Hair follicle dermal papilla cell (primary cell): ENCODE results near the genes PPP2R3B and P2RY8.

DNA sequence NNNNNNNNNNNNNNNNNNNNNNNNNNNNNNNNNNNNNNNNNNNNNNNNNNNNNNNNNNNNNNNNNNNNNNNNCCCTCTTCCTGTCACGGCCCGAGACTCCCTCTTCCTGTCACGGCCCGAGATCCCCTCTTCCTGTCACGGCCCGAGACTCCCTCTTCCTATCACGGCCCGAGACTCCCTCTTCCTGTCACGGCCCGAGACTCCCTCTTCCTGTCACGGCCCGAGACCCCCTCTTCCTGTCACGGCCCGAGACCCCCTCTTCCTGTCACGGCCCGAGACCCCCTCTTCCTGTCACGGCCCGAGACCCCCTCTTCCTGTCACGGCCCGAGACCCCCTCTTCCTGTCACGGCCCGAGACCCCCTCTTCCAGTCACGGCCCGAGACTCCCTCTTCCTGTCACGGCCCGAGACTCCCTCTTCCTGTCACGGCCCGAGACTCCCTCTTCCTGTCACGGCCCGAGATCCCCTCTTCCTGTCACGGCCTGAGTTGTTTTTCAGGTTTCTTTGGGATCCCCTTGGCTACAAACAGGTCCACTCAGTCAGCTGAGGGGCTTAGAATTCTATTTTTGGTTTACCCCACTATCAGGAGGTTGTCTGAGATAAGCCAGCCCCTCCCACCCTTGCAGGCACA lies 186.3 kb upstream of the PLCXD1 start:
- CAGE, long polyA plus RNA = no peak

- CAGE, long polyA plus RNA = no peak
Observed at GRCh38 chrX:312727-313303, 5.8 kb downstream of the GTPBP6 start.

- CAGE, long polyA plus RNA = no peak
Observed at GRCh38 chrX:314950-315824, 3.4 kb downstream of the GTPBP6 start.

DNA sequence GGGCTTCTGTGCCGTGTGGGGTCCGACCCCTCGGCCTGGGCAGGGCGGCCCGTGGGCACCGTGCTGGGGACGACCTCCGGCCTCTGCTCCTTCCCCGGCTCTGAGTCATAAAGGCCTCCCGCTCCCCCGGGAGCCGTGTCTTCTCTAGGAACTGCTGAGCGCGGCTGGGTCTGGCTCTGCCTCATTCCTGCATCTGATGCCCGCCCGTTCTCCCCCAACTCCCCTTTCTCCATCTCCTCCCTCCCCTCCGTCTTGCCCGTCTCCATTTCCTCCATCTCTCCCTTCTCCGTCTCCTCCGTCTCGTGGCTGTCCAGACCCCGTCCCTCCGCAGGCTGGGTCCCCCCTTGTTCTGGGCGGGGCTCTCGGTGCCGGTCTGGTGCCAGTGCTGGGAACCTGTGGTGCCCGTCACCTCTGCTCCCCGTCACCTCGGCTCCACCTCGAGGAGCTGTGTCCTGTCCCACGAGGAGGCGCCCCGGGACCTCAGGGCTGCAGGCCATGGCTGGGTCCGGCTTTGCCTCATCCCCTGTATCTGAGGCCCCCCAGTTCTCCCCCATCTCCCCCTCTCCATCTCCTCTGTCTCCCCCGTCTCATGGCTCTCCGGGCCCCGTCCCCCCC lies 13.0 kb upstream of the GTPBP6 start:
- CAGE, long polyA plus RNA = no peak

DNA sequence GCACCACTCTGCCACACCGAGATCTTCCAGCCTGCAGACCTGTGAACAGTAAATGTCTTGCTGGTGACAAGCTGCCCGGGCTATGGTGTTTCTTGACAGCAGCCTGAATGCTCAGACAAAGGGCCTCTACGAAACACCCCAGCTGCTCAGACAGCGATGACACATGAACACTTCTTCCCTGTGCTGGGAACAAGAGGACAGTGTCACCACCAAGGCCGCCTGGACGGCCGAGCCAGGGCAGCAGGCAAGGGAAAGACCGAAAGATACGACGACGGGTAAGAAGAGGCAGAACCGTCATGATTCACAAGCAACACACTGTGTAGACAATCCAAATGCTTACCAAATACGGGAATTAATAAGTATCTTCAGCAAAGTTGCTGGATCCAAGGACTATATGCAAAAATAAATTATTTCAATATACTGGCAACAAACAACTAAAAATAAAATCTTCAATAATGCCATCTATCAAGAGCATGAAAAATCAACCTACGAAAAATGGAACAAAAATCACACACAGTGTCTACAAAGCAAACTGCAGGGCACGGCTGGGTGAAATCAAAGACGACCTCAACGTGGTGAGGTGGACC lies 30.8 kb upstream of the GTPBP6 start:
- CAGE, long polyA plus RNA = no peak

DNA sequence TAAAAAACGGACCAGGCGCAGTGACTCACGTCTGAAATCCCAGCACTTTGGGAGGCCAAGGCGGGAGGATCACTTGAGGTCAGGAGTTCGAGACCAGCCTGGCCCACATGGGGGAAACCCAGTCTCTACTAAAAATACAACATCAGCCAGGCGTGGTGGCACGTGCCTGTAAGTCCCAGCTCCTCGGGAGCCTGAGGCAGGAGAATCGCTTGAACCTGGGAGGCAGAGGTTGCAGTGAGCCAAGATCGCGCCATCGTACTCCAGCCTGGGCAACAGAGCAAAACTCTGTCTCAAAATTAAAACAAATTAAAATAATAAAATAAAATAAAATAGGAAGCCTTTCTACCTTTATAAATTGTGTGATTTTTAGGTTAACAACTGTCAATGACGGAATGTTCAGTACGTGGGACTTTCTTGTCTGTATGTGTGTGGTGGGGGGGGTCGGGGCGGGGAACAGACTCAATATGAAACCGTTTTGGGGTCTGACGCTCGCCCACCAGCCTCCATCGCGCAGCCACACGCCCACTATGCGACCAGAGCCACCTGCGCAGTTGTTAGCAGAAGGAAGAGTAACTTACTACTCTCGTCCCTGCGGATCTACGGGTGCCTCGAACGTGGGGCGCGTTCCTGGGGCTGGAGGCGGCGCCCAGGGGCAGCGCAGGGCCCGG lies 783 bp downstream of the PPP2R3B start:
- CAGE, long polyA plus RNA = no peak

DNA sequence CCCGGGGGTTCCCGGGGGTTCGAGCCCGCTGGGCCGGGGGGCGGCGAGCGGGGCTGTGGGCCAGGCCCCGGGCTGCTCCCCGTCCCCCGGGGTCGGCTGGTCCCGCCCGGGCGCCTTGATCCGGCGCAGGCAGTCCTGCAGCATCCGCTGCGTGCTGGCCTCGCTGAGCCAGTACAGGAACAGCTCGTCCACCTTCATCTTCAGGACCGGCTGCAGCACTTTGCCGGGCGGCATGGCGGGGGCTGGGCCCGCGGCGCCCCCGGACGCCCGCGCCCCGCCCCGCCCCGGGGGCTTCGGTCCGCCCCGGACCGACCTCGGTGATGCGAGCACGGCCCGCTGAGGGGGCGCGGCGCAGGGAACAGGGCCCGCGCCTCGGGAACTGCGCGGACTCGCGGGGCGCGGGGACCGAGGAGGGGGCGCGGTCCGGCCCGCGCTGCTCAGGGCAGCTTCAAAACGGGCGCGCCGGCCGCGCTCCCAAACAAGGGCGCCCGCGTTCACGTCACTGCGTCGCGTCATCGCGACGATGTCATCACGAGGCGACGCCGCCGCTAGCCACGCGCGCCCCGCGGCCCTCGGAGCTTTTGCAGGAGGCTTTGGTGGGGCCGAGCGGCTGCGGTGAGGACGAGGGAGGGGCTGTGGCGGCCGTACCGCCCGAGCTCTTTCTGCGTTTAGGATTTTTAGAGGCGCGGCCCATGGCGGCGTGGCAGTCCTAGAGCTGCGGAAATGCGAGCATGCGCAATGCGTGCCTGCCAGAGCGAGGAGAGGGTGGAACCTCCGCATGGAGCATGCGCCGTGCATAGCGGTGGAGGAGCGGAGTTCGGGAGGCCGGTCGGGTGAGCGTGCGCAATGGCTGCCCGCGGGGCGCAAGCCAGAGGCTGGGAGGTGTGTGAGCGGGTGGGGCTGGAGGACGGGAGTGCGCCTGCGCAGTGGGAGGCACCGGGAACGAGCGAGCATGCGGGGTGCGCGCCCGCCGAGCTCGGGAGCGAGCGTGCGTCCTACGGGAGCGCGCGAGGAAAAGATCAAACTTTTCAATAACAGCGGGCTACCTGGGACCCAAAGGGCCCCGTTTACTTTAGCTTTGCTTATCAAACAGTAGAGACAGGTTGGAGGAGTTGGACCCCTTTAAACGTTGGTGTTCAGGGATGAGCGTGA lies at the start of gene PPP2R3B:
Gene PPP2R3B, minus strand, starts transcription at position 450 of the 1,152 bp plus-strand sequence.
- CAGE, long polyA plus RNA = no peak

DNA sequence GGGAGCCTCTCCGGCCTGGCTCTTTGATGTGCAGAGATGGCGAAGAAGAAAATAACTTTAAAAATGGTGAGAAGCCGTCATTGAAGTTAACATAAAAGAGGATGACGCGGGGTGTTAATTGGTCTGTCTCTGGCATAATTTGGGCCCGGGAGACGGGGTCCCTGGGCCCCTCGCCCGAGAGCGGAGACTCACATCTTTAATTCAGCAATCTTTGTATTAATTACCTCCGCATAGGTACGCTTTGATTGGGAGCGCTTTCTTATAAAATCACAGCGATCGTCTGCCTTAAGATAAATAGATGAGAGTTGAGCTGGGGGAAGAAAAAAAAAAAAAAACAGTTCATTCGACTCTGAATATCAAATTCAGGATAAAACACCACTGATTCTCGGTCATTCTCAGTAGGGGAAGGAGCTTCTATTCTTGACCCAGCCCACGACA lies 48.5 kb upstream of the PPP2R3B start:
- CAGE, long polyA plus RNA = no peak

DNA sequence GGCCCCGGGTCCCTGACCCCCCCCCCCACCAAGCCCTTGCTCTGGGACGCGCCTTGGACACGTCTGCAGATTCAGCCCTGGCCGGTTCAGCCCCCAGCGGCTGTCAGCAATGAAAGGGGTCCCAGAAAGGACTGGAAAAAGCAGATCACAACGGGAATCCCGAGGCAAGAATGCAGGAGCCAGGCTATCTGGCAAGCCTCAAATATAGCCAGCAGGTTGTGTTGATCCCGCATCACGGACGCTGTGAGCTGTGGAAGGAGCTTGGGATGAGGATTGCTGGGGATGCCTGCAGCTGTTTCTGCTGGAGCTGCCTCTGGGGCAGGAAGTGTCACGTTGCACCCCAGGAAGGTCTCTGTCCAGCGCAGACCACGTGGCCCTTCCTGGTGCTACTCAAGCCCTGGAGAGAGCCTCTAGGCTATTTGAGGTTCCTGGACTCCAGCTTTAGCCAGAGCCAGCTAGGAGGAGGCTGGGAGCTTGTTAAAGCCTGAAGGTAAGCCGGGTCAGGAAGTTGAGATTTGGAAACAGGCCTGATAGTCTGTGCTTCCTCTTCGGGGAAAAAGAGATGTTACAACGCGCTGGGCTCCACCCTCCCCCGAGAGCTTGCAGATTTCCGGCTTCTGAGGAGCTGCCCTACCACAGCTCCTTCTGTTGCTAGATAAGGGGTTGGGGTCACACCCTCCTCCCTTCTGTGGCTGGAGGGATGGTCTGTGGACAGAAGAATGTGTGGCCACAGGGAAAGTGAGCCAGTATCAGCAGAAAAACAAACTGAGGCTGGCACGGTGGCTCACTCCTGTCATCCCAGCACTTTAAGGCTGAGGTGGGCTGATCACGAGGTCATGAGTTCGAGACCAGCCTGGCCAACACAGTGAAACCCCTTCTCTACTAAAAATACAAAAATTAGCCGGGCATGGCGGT lies 19.2 kb upstream of the CSF2RA start:
- CAGE, long polyA plus RNA = no peak

DNA sequence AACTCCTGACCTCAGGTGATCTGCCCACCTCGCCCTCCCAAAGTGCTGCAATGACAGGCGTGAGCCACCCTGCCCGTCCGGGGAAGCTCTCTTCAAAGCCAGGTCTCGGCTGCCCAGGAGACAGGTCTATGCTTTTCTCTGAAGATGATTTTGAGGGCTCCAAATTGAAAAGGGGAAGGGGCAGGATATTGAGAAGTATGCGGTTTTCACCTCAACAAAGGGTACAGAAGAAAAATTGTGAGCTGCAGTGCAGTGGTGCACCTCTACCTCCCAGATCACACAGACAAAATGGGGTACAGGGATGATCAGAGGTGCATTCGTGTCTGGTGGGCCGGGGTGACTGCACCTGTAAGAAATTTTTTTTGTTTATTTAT lies 33.5 kb downstream of the CSF2RA start:
- CAGE, long polyA plus RNA = no peak

- CAGE, long polyA plus RNA = no peak
Observed at GRCh38 chrX:1389733-1390289, 2.1 kb downstream of the SLC25A6 start.

- CAGE, long polyA plus RNA = no peak
Observed at GRCh38 chrX:1419082-1419678, 27.3 kb upstream of the SLC25A6 start.

DNA sequence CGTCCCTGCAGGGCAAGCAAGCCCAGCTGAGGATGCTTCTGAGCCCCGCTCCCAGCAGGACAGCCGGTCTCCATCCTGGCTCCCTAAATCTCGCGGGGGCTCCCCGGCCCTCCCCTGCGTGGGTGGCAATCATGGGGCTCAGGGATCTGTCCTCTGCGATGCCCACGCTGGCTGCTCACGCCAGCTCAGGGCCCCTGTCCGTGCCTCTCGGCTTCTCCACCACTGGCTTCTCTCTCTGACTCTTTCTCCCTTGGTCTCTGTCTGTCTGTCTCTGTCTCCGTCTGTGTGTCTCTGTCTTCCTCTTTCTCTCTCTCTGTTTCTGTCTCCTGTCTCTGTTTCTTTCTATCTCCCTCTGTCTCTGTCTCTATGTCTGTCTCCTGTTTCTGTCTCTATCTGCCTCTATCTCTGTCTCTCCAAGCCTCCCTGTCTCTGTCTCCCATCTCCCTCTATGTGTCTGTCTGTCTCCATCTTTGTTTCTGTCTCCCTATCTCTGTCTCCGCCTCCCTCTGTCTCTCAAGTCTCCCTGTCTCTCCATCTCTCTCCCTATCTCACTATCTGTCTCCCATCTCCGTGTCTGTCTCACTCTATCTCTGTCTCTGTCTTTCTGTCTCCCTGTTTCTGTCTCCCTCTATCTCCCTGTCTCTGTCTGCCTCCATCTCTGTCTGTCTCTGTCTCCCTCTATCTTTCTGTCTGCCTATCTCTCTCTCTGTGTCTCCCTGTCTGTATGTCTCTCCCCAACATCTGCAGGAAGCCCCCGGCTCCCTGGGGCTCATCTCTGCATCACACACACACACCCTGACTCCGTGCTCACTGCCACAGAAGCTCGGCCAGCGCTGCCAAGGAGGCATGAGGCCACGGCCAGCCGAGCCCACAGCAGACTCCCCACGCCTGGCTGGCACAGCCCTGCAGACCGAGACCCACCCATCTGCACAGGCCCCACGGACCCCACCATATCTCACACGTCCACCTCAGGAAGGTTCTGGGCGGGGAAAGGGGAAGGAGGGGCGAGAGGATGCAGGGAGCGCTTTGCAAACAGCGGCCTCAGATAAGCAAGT lies 28.1 kb upstream of the SLC25A6 start:
- CAGE, long polyA plus RNA = no peak

GRCh38 chrX:1452445-1452739 lies 317 bp downstream of the ASMTL start:
- CAGE, long polyA plus RNA = no peak

GRCh38 chrX:1517184-1517807 lies 19.7 kb downstream of the P2RY8 start:
- CAGE, long polyA plus RNA = no peak

GRCh38 chrX:1523977-1525284 lies 12.6 kb downstream of the P2RY8 start:
- CAGE, long polyA plus RNA = no peak

DNA sequence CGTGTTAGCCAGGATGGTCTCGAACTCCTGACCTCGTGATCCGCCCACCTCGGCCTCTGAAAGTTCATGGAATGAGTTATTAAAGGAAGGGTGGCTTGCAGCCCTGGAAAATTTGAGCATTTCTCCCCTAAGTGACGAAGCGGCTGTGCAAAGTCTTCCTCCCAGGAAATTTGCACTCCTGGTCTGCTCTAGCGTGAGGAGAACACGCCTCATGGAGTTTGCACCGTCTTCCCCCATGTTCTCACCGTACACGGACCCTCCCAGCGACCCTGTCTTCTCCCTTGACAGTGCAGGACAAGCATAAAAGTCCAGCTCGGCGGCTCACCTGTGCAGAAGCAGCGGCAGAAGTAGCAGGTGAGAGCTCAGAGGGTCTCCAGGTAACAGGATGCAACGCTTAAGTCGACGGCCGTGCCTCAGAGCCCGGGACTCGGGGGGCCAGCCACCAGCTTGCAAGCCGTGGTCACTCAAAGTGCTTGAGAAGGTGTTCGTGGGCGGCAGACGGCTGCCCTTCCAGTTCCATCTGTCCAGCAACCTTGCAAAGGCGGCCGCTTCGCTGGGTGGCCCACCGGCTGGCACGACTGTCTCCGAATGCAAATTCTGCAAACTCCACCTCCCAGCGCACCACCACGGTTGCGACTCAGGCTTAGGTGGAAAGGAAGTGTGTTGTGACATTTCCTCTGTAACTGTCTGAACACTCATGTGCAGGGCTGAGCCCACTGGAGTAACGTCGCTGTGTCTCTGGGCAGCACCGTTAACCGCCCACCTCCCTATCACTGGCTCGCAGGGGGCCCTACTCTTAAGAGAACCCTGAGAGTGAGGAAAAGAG lies at the start of gene P2RY8:
Gene P2RY8, minus strand, starts transcription at position 590 of the 826 bp plus-strand sequence.
- CAGE, long polyA plus RNA = no peak

DNA sequence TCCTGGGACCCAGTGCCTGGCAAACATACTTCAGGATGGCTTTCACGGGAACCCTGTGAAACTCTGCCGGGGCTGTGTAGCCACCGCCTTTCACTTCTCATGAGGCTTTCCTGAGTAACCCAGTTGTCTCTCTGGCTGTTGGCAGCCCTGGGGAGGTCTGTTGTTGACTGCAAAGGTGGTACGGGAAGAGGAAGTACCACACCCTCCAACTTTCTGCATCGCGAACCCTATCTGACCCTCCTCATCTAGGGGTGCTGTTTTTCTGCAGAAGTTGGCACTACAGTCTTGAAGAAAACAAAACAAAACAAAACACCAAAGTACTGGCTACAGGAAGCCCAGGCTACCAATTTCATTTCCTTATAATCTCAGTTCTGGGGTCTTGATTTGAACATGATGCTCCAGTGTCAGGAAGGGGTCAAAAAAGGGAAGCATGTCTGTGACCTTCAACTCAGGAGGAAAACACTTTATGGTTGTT lies 18.0 kb upstream of the P2RY8 start:
- CAGE, long polyA plus RNA = no peak

- CAGE, long polyA plus RNA = no peak
Observed at GRCh38 chrX:1604198-1604607, 10.7 kb upstream of the ASMT start.

- CAGE, long polyA plus RNA = no peak
Observed at GRCh38 chrX:2343302-2343978, 157.3 kb downstream of the DHRSX start.